MCF 10A (cell line): Measurements from ENCODE around the genes FBXO46, SYMPK, NANOS2, IGFL4, IGFL1 and CCDC8.

DNA sequence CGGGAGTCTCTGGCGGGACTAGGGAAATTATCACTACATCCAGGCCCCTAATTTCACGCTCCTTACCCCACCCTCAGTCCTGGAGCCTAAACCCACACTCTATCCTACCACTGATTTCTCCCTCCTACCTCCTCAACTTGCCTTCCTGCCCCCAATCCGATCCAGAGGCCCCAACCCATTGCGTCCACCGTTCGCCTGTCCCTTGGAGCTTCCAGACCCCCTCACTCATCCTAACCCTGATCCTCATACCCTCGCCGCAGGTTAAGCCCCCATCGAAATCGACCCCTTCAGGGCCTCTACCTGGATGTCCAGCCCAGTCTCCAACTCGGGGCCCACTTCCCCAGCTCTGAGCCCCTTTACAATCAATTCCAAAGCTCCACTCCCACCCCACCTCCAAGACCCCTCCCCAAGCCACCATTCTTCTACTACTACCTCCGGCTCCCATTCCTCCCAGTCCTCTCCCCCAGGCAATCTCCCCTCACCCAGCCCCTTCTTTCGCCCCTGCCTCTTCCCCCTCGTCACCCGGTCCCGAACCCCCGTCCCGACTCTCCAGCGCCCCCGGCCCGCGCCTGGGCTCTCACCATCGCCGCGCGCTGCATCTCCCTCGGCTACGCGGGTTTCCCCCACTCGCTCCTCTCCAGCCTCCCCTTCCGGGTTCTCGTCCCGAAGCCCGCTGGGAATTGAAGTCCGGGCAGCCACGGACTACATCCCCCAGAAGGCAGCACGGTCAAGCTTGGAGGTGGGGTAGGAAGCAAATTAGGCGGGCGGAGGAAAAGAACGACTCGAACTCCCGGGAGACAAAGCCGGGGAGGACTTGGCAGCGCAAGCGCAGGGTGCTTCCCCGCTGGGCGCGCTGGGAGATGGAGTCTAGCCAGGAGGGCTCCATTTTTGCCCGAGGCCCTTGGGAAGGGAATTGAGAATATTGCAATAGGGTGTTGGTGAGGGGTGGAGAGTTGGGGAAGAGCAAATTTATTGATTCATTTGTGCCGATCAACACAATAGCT is at the start of gene FBXO46:
Gene FBXO46 (minus strand): TSS at position 629 of the 1,004 bp plus-strand sequence.
- PRO-cap: bidirectional peak, plus-strand start at position 800 of the sequence, minus-strand start at position 629 of the sequence
- RRBS: 2% methylated on average over 16 of the region's 51 CpGs

- PRO-cap: no peak
- RRBS: 88% methylated on average over 10 of the region's 24 CpGs
These were observed 694 bp upstream of the RSPH6A start for GRCh38 chr19:45815768-45816235.

DNA sequence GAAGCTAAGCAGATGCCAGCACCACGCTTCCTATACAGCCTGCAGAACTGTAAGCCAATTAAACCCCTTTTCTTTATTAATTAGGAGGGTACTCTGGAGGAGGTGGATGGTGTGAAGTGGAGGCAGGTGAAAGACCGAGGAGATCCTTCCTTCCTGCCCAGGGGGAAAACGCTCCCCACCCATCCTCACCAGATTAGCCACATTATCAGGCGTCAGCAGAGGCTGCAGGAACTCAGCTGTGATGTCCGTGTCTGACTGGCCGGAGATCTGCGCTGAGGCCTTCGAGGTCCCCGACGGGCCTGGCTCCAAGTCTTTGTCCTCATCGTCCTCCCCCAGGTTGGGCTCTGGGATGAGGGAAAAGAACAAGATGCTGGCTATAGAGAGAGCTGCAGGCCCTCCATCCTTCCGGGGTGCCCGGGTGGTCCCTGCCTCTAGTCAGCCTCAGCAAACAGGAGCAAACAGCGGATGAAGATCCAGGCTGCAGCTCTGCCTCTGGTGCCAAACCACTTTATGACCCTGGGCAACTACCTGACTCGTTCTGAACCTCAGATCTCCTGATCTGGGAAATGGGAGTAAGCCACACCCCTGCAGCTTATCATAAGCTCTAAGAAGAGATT is 23.3 kb upstream of the RSPH6A start:
- PRO-cap: no peak
- RRBS: no CpG with 5 or more reads among the region's 15 CpGs

- PRO-cap: unidirectional peak, plus-strand start at chr19:45862412; bidirectional peak, plus-strand start at chr19:45862704, minus-strand start at chr19:45862674; bidirectional peak, plus-strand start at chr19:45863378, minus-strand start at chr19:45863147
- RRBS: under 1% methylated on average over 12 of the region's 76 CpGs
These were observed at the start of gene SYMPK for GRCh38 chr19:45862243-45863303. Gene SYMPK, minus strand, starts transcription at chr19:45863147.

GRCh38 chr19:45914639-45915168 is at the start of gene NANOS2:
Gene NANOS2, minus strand, starts transcription at chr19:45914778.
- PRO-cap: no peak
- RRBS: no CpG with 5 or more reads among the region's 5 CpGs

- PRO-cap: no peak
- RRBS: no CpG with 5 or more reads among the region's 9 CpGs
These were observed 17.7 kb downstream of the NOVA2 start for GRCh38 chr19:45955872-45956460.

DNA sequence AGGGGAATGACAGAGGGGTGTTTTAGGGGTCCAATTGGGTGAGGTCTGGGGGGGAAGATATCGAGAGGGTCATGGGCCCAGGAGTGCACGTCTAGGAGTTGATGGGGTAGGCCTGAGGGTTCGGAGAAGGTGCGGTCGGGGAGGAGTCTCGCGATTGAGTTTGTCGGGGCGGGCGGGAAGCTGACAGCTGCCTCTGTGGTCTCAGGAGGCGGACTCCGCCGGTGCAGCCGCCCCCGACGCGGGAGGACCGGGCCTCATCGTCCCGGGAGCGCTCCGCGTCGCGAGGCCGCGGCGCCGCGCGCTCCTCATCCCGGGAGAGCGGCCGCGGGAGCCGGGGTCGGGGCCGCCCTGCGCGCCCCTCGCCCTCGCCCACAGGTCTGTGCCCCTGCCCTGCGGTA is 7.0 kb downstream of the PGLYRP1 start:
- PRO-cap: no peak
- RRBS: 81% methylated on average over 13 of the region's 43 CpGs

GRCh38 chr19:46016526-46017177 is 6.2 kb downstream of the PGLYRP1 start:
- PRO-cap: no peak
- RRBS: 5% methylated on average over 1 of the region's 41 CpGs

DNA sequence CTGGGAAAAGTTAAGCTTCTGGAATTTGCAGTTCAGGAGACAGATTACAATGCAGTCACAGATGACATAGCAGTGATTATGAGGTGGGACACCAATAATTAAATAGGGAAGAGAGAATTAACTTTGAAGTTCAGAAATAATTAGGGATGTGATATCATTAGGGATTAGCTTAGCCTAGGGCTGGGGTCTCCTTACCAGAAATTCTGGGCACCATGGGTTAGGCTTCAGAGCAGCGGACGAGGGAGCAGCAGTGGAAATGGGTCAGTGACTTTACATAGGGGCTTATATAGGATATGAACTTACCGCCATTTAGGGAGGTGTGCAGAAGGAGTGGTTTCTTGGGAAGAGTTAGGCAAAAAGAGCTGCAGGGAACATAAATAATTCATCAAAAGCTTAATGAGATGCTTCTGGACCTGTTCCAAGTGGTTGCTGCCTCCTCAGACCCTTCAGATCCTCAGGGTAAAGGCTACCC is at the start of gene IGFL4:
Gene IGFL4 (minus strand): TSS at position 254 of the 472 bp plus-strand sequence.
- PRO-cap: no peak
- RRBS: no CpG with 5 or more reads among the region's 3 CpGs

DNA sequence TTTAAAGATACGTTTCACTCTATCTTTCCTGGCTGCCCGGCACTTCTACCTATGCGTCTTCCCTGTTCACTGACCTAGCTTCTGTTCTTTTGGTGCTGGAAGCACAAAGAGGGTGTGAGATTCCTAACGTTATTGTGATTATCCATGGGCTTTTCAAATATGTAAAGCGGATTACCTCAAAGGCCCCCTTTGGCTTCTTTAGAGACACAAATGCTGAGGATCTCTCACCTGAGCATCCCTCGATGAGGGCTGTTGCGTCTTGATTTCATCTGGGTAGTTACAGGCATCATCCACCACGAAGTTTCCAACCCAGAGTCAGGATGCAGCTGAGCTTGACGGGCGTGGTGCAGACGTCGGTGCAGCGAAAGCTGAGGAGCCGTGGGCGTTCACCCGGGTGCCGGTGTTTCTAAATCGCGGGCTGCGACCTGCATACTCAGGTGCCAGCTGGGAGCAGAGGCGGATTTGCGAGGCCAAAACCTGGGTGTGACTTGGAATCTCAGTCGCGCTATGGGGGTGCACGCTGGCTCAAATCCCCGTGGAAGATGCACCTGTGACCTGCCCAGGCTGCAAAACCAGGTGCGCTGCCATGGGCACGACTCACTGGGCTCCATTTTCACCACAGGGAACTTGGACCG is 36.1 kb upstream of the IGFL4 start:
- PRO-cap: no peak
- RRBS: no CpG with 5 or more reads among the region's 29 CpGs

GRCh38 chr19:46159841-46160226 is 11.8 kb downstream of the IGFL2 start:
- PRO-cap: no peak
- RRBS: no CpG with 5 or more reads among the region's 2 CpGs

DNA sequence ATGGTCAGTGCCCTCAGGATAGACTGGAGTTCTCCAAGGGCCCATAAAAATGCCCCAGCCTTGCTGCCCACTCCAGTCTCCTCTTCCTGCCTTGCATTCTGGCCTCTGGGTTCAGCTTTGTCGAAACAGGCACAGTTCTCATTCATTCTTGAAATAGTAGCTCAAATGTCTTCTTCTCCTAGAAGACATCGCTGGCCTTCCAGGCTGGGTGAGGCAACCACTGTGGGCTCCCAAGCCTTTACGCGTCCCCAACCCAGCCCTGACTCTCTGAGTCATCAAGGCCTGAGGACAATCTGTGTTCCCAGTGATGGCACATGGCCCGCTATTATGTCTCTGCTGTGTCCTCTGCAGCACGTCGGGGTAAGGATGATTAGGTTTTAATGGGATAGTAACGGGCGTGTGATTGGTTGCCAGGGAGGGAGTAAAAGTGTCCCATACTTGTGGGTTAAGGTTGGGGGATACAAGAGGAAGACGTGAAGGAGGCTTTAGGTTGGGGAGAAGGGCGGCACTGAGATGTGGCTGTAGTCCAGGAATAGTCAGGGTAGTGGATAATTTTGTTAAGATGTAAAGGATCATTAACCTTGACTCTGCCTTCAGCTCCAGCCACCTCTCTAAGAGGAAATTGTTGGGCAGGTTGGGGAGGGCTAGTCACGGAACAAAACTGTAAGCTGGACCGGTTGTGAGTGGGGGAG is 28.1 kb upstream of the IGFL1 start:
- PRO-cap: no peak
- RRBS: no CpG with 5 or more reads among the region's 13 CpGs

- PRO-cap: no peak
- RRBS: no CpG with 5 or more reads among the region's 4 CpGs
These were observed at the start of gene IGFL1 for GRCh38 chr19:46229590-46229970. Gene IGFL1, plus strand, starts transcription at chr19:46229742.

DNA sequence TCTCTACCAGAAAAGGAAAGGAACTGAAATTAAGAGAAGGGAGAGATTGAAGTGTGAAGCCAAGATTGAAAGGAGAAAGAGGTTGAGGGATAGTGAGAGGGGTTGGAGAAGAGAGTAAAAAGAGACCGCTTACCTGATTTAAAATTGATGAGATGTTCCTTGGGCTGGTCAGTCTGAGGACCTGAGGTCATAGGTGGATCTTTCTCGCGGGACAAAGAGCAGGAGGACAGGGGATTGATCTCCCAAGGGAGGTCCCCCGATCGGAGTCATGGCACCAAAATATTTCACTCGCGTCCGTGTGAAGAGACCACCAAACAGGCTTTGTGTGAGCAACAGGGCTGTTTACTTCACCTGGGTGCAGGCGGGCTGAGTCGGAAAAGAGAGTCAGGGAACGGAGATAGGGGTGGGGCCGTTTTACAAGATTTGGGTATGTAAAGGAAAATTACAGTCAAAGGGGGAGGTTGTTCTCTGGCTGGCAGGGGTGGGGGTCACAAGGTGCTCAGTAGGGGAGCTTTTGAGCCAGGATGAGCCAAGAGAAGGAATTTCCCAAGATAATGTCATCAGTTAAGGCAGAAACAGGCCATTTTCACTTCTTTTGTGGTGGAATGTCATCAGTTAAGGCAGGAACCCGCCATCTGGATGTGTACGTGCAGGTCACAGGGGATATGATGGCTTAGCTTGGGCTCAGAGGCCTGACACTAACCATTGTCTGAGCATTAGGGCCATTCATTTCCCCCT is 18.5 kb upstream of the HIF3A start:
- PRO-cap: no peak
- RRBS: no CpG with 5 or more reads among the region's 14 CpGs

DNA sequence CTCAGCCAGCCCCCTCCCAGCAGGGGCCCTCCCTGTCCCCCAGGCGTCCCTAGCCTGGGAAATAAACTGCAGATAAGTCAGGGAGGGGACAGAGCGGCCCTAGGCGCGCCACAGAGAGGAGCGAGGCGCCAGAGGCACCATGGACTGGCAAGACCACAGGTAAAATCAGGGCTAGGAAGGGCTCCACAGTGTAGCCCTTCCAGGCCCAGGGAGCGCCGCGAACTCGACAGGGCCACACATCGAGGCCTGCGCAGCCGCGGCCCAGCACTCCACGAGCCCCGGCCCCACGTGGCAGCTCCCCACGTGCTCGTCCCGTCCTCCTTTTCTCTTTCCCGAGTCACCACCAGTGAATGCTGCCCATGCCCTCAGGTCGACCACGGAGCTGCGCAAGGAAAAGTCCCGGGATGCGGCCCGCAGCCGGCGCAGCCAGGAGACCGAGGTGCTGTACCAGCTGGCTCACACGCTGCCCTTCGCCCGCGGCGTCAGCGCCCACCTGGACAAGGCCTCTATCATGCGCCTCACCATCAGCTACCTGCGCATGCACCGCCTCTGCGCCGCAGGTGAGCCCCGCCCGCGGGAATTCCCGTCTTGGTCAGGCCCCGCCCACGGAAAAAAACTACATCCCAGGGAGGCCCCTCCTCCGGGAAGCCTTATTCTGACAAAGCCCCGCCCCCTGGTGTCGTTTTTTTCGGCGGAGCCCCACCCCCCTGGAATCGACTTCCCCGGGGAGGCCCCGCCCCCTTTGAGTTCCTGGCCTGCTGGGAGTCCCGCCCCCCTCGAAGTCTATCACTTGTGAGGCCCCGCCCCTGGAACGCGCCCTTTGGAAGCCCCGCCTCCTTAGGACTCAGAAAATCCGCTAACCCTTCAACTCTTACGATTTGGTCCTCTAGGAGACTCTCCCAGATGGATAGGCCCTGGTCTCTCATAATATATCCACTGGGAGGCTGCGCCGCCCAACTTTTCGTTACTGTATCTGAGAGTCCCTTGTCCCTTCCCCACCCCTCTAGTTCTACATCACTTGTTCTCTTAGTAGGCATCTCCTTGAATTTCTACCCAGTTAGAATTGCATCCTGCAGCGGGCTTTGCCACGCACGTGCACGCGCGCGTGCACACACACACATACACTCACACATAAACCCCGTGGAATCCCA is 7.1 kb downstream of the HIF3A start:
- PRO-cap: no peak
- RRBS: 64% methylated on average over 6 of the region's 74 CpGs

DNA sequence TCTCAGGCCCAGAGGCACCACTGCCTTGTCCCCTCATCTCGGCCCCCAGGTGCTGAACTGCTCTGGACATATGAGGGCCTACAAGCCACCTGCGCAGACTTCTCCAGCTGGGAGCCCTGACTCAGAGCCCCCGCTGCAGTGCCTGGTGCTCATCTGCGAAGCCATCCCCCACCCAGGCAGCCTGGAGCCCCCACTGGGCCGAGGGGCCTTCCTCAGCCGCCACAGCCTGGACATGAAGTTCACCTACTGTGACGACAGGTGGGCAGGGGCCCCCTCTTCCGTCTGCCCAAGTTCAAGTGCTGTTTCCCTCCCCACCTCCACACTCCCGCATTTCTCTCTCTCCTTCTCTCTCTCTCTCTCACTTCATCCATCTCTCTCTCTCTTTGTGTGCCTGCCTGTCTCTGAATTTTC is 12.3 kb downstream of the HIF3A start:
- PRO-cap: no peak
- RRBS: no CpG with 5 or more reads among the region's 9 CpGs

DNA sequence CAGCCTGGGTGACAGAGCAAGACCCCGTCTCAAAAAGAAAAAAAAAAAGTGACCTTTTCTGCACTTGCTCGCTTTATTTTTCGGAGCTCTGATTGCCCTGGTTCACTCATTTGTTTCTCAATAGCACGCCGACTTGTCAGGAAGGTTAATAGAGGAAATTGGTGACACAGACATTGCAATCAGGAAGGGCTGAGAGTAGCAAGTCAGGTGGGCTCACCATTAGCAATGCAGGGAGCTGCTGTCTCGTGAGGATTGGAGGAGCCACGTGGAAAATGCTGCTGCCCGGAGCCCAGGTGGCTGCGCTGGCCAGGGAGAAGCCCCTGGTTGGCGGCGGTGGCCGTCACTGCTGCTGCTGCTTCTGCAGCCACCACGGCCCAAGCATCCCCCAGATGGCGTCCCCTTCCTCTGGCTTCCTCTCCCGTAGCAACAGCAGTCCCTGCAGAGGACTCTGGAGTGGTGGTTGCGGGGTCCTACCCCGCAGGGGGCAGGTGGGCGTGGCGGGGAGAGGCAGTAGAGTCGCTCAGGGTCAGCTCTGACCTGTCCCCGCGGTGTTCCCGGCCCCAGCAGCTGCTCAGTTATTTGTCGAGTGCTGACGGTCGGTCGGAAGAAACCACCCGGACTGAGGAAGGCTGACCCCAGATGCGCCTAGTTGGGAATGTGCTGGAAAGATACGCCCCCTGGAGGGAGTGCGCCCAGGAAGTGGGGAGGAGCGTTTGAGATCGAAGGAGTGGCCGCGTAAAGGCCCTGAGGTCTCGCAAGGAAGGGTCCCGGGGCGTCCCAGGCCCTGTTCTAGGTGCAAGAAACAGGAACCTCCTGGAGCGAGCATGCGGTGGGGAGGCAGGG is 9.5 kb downstream of the CCDC8 start:
- PRO-cap: no peak
- RRBS: 74% methylated on average over 6 of the region's 40 CpGs

DNA sequence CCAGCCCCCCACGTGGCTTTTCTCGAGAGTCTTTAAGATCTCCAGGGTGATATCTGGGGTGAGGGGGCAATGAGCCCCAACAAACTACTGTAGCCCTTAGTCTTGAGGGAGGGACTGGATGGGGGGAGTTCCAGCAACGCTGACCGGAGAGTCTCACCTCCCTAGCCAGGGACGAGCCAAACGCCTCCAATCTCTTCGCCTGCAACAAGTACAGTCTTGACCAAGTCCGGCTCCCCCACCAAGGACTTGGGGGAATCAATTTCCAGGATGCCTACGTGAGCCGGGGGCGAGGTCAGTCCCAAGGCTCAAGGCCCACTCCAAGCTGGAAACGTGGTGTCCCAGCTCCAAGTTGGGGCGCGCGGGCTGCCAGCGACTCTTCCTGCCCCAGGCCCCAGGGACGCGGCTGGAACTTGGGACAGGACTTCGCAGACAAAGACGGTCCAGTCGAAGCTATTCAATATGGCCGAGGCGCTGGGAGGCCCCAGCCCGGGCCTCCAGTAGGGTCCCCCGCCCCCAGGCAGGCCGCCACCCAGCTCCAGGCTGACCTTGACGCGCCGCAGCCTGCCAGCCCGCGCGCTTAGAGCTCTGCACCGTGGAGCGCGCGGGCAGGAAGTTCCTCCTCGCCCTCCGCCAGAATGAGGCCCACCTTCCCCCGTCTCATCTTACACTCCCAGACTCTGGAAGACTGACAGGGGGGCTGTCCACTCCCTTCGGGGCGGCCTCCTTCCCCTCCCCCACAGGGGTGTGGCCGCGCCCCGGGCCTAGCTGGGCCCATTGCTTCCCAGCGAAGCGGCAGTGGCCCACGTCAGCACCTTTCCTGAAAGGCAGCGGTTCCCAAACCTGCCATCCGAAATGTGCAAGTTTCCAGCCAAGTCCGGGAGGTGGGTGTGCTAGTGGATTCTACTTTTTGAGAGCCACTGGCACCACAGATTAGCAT is at the start of gene CCDC8:
Gene CCDC8 (minus strand): TSS at position 589 of the 937 bp plus-strand sequence.
- PRO-cap: no peak
- RRBS: 77% methylated on average over 6 of the region's 50 CpGs

- PRO-cap: no peak
- RRBS: no CpG with 5 or more reads among the region's 31 CpGs
These were observed 7.8 kb downstream of the PNMA8B start for GRCh38 chr19:46487781-46488336.

GRCh38 chr19:46605305-46605904 is 4.3 kb downstream of the CALM3 start:
- PRO-cap: no peak
- RRBS: 98% methylated on average over 6 of the region's 17 CpGs